HTERT-HM (cell line): Measurements from ENCODE around the gene SRR.

DNA sequence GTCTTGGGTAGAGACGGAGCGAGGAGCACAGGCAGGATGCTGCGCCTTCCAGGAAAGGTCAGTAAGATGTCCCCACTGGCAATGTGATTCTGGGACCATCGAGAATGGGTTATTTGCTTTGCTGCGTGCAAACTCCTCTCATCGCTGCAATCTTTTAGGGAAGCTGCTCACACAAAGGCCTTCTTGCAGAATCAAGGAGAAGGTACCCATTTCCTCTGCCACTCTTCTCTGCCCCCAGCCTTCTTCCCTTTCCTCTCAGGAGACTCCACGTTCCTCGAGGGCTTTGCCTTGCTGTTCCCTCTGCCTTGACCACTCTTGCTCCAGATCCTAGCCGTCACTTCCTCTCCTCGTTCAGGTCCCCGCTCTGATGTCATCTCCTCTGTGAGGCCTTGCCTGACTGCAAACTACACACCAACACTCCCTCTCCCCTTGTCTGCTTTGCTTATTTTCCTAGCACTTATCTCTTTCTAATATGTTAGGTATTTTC lies 5.2 kb upstream of the CRK start:
- RRBS, result no CpG with 5 or more reads among the region's 11 CpGs

DNA sequence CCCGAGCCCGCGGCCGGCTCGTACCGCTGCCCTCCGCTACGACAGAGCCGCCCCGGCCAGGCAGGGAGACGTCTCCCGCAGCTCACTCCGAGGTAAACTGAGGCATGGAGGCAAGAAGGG lies 684 bp downstream of the SLC43A2 start:
- RRBS, result 3% methylated on average over 7 of the region's 13 CpGs

DNA sequence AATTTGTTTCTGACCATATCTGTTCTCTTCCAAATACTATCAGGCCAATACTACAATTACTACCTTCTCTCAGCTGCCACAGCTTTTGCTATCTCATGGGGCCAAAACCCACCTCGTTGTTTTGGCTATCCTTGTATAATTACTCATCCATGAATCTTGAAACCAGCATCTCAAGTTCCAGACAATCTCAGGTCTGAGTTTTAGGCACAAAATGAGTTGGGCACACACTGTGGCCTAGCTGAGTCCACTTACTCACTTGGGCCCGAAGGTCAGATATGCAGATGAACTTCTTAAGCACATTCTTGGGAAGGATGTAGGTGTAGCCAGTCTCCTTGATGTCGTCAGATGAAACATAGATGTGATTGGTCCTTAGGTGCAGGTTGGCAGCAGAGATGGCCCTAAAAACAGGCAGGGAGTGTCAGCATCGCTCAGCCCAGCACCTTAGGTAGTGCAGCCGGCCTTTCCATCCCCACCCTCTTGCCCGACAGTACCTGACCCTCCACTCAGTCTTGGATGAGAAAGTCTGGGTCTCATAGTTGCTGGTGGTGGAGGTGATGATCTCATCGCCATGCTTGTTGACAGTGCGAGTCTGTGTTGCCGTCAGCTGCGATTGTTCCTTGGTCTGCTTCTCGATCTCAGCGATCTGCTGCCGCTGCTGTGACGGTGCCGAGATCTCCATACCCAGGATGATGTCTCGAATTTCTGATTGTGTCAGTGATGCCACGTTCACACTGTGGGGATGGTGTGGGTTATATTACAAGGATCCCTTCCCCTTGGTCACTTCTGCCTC lies 3.8 kb upstream of the RILP start:
- RRBS, result no CpG with 5 or more reads among the region's 17 CpGs

DNA sequence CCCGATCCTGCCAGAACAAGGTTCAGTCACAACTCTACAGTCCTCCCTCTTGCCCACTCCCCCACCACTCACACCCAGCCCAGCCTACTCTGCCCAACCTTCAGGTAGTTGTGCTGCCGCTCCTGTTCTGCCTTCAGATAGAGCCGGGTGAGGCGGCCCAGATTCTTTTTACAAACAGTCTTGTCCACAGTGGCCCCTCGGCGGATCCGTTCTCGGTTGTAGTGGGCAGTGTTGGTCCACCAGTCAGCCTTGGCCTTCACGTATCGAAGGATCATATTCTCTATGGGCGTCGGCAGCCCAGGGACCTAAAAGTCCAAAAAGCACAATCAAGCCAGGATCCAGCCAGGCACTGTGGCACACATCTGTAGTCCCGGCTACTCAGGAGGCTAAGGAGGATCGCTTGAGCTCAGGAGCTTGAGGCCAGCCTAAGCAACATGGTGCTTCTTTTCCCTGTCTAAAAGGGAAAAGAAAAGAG lies 8.2 kb downstream of the PRPF8 start:
- RRBS, result no CpG with 5 or more reads among the region's 14 CpGs

GRCh38 chr17:1679510-1680039 lies 5.1 kb downstream of the PRPF8 start:
- RRBS, result no CpG with 5 or more reads among the region's 9 CpGs

DNA sequence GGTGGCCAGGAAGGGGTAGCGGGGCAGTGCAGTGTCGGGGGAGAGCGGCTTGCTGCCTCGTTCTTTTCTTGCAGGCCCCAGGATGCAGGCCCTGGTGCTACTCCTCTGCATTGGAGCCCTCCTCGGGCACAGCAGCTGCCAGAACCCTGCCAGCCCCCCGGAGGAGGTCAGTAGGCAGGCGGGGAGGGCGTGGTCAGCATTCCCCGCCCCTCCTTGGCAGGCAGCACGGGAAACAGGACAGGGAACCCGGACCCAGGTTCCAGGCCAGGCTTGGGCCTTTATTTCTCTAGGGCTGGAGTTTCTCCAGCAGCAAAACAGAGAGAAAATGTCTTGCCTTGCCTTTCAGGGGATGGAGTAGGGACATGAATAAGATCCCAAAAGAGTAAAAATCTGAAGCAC lies 5.0 kb downstream of the SERPINF1 start:
- RRBS, result 12% methylated on average over 5 of the region's 11 CpGs

- RRBS, result 90% methylated on average over 2 of the region's 14 CpGs
Measured at GRCh38 chr17:1776261-1776915, 14.5 kb downstream of the SERPINF1 start.

- RRBS, result no CpG with 5 or more reads among the region's 17 CpGs
Measured at GRCh38 chr17:1810647-1811147, 19.0 kb downstream of the SMYD4 start.

DNA sequence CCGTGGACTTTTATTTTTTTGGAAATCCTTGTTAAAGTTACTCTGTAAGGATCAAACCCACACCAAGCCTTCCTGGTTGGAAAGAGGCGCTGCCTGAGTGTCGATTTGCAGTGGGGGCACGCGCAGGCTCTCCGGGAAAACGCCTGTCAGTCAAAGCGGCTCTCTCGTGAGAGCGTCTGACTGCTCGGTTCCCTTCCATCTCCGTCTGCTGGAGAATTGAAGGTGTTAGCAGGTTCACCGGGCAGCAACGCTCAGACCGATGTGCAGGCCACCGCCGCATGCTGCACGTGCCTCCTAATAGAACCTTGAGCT lies 75.3 kb downstream of the RPA1 start:
- RRBS, result 32% methylated on average over 8 of the region's 18 CpGs

DNA sequence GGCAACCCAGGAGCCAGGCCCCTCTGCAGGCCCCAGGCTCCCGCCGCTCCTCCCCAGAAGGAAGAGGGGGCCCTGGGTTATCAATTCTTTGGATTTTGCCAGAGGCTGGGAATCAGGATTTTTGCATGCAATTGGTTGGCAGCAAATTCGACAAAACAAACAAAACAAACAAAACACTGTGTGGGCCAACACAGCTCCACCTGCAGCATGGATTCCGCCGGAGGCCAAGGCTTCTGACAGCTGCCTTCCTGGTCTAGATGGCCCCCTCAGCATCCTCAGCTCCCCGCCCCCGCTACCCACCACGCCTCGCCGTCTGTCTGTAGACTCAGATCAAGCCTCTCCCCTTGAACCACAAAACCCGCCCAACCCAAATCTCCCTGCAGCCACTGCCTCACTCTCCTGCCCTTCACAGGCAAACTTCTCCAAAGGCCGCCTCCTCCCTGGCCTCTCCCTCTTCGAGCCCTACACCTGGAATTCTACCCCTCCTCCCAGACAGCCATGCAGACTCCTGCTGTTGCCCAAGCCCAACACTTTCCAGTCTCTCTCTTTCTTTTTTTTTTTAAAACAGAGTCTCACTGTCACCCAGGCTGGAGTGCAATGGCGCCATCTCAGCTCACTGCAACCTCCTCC lies 57.9 kb downstream of the RTN4RL1 start:
- RRBS, result no CpG with 5 or more reads among the region's 14 CpGs

DNA sequence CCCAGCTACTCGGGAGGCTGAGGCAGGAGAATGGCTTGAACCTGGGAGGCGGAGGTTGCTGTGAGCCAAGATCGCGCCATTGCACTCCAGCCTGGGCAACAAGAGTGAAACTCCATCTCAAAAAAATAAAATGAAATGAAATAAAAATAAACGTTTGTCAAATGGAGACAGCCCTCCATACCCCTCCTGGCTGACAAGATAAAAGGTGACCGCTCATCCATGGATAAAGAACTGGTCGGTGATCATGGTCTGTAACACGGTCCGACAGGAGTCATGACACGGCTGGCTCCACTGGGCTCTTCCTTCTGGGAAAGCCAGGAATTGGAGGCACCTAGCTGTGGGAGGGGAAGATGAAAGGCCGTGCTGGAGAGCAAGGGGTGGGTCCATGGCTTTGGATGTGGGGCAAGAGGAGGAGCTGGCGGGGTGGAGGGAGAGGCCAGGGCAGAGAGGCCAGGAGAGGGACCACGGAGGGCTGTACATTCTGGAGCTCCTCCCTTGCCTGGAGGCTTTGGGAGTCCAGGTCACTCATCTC lies 13.9 kb downstream of the RTN4RL1 start:
- RRBS, result no CpG with 5 or more reads among the region's 13 CpGs

- RRBS, result no CpG with 5 or more reads among the region's 20 CpGs
Measured at GRCh38 chr17:2030467-2031057, 609 bp downstream of the DPH1 start.

DNA sequence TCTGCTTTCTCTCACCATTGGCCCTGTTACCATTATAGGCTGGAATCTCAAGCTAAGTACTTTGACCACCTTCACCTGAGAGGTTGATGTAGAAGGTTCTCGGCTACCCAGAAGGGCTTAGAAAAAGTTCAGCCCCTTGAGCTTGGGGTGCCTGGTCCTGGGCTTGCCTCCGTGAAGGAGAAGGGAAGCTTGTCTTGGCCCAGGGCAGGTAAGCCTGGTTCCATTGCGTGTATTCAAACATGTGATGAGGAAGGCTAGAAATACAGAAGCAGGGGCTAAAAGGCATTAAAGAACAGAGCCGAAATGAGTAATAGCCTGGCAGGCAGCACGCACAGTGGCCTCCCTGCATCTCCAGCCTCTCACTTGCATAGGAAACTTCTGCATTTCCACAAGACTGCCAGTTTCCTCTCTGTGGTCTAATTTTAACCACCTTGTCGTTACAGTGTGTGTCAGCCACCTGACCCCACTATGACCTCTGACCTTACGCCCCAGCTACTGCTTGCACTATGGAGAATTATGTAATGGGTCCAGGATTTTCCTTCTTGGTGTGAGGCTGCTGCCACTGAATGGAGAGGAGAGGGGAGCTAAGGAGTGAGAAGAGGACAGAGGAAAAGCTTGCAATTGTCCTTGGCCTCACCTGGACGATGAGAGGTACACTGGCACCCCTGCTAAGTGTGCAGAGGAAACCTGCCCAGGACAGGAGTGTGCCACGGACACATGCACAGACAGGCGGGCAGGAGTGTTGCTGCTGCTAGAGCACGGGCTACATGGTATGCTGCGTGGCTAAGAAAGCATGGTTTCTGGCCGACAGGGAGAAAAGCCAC lies 32.8 kb downstream of the HIC1 start:
- RRBS, result no CpG with 5 or more reads among the region's 13 CpGs

DNA sequence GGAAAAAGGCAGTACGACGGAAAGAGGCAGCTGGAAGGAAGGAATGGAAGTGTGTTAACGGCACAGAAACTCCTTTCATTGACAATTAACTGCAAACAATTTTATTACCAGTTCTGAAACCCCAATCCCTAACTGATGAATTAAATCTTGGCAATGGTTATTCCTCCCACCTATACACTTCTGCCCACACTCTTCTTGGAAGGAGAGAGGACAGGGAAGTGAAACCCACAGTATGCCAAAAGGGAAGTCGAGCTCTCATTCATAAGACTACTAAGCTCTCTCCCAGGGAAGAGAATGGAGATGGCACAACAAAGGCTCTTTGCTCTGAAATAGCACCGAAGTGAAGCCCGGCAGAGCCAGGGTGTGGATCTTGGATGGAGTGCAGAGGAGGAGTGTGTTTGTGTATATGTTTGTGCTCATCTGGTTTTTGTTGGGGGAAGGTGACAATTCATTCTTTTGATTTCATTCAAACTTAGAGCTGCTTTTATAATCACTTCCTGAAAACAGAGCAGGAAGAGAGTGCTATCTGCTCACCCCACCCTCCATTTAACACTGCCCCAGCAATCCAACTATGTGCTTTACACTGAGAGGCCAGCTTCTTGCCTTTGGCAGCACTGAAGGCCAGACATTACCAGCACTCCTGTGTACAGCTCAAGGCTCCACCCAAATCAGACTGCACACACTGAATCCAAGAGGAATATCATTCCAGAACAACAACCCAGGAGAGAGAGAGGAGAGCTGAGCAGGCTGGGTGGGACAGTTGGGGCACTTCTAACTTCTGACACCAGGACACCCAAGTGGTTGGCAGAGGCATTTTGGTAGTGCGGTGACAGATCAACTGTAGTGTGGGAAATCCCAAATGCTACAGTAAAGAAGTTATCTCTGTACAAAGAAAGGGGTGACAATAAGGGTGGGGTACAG lies 68.7 kb downstream of the HIC1 start:
- RRBS, result no CpG with 5 or more reads among the region's 7 CpGs

DNA sequence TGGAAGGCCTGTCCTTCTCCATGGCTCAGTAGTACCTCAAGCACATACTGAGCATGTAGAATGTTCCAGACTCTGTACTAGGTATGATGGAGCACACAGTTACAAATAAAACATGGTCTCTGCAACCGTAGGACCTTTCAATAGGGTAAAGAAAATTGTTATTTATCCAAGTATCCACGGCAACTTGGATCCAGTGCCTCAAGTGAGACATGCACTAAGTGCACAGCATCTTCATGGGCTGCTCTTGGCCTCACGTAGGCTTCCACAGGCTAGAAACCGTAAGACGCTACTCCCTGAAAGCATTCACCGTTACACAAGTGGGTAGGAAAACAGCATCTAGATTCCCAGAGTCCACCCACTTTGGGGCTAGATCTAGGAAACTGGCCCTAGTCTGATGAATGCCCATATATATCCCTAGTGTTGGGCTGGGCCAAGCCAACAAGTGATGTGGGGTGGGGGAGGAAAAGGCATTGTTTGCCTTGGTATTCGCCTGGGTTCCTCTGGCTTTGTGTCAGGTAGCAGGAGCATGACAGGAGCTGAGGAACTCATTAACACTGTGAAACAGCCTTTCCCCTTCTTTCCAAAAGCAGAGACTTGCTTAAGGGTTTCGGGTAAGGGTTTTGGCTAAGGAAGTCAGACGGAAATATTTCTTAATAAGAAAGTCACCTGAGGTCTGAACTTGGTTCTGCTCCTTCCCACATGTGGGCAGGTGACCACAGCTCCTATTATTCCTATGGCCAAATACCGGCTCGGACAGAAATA lies 112.4 kb downstream of the SMG6 start:
- RRBS, result no CpG with 5 or more reads among the region's 11 CpGs

DNA sequence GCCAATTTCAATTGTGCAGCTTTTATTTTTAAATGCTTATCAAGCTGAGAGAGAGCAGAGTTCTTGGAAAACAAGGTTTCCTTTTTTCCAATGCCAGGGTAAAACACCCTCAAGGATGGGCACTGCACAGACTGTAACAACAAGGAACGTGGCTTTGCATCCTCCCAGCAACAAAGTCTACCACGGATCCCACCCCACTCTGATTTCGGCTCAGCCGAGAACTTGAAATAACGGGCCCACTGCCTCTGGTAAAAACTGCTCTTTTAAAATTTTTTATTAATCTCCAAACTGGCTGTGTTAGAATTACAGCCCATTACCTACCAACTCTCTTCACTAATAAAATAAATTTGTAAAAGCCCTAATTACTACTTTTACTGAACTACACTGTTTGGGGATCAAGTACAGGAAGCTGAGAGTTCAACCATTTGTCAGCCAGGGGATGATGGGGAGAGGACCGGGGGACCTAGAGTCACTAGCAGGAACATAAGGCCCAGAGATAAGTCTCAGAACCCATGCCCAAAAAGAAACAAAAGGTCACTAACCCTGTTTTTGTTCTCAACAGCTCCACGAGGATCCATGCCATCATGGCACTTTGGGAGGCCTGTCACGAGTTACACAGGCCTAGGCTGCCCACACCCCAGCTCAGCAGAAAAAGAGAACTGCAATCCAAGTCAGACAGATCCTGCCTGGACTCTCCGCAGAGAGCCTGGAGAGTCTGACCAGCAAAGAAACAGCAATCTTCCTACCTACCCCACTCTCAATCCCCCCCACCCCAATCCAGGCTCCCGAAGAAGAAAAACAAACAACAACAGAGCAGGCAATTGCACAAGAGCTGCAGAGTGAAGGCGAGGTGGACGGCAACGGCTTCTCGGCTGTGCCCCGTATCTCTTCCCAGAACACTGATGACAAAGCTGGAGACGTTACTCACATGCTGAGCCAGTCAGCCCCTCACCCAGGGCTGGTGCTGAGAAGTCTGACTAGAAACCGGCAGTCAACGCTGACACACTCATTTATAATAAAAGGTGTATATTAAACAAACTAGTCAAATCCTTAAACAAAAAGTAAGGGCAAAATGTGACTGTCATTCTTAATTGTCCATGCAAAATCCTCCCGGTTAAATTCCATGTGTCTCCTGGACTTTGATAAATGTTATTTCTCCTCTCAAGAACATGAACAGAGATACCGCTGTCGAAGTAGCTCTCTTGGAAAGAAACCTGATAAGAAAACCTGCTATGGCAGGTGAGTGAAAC lies 89.6 kb downstream of the SMG6 start:
- RRBS, result 7% methylated on average over 3 of the region's 21 CpGs

- RRBS, result under 1% methylated on average over 19 of the region's 22 CpGs
Measured at GRCh38 chr17:2303939-2304100, at the start of gene SRR. Gene SRR, plus strand, starts transcription at chr17:2303950.

- RRBS, result no CpG with 5 or more reads among the region's 3 CpGs
Measured at GRCh38 chr17:2333387-2333904, 2.8 kb downstream of the TSR1 start.

GRCh38 chr17:2334252-2335214 lies 1.7 kb downstream of the TSR1 start:
- RRBS, result no CpG with 5 or more reads among the region's 10 CpGs

DNA sequence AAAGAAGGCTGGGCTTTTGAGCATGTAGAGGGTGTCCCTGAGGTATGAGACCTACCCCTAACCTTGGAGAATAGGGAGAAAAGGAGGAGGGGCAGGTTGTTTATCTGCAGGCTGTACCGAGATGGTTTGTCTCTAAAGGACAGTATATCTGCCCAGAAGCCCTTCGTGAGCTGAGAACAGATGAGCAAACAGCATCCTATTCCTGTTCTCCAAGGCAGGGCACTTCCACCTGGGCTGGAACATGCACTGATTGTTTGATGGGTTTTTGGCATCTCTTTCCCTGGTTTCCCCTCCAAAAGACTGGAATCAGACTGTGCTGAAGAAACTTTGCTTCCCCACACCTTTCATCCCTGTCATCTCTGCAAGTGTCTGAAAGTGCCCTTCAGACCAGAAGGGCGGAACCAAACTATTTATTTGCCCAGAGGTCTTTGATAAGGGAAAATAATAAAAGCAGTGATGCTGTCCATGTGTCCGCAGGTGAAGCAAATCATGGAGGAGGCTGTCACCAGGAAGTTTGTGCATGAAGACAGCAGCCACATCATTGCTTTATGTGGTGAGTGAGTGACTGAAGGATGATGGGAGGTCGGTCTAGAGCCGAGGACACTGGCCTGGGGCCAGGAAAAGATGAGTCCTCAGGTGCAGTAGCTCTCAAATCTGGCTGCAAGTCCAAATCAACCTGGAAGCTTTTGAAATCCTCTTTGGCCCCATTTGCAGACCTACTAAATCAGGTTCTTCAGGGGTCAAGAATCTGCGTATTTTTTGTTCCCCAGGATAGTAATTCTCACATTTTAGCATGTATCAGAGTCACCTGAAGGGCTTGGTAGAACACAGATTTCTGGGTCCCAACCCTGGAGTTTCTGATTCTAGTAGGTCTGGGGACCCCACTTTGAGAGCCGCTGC lies 6.0 kb downstream of the SGSM2 start:
- RRBS, result no CpG with 5 or more reads among the region's 8 CpGs